NB4 (cell line): ENCODE results near the genes COG8 and TMED6.

GRCh38 chr16:67663179-67664122 is 2.7 kb downstream of the PARD6A start:
- RRBS, result 98% methylated on average over 4 of the region's 28 CpGs

GRCh38 chr16:67697738-67698159 is 21.4 kb downstream of the GFOD2 start:
- RRBS, result no CpG with 5 or more reads among the region's 3 CpGs

GRCh38 chr16:67844264-67844900 is 2.3 kb downstream of the THAP11 start:
- RRBS, result no CpG with 5 or more reads among the region's 4 CpGs

GRCh38 chr16:67877796-67878338 is 5.0 kb downstream of the EDC4 start:
- RRBS, result no CpG with 5 or more reads among the region's 8 CpGs

DNA sequence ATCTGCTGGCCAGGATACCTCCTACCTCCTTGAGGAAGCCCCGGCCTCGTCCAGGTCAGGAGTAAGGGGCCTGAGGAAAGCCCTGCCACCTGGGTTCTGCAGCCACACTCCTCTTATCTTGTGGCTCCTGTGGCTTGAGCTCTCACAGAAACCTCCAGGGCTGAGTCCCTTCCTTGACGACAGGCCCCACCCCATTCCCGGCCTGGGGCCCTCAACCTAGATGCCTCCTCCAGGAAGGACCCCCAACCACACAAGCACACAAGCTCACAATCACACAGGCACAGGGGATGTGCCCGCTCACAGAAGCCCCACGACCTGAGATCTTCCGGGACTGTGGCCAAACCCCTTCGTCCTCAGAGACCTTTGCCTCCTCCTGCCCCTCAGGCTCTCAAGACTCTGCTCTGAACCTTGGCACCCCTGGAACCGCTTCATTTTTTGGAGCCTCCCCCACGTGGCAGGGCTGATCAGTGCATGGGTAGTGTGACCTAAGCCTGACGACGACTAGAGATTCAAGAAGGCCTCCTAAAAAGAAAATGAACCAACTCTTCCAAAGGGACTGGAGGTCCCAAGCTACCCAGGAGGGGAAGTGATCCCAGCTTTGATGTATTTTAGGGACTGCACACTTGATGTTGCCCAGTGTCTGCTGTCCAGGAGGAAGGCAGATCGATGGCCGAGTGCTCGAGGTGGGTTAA is 5.0 kb downstream of the DPEP2 start:
- RRBS, result 100% methylated on average over 1 of the region's 15 CpGs

DNA sequence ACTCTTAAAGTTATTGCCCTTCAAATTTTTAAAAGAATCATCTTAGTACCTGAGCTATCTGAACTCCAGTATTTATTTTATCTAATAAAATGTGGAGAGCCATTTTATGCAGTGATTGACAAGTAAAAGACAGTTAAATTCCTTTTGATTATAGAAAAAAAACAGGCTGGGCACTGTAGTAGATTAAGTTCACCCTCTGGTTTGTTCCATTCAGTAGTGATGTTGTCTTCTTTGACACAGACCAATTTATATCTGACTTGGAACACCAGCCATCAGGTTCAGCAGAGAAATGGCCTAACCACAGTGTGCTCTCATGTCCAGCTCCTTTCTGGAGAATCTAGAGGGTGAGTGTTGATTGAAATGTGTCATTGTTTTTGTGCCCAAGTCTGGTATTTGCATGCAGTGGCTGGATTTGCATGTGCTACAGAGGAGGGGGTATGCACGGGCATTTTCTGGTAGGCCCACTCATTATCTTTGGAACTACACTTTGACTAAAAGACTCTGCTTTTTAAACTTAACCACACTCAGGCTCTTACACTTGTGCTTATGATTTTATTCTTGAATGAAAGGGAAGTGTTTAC is 21.7 kb downstream of the ESRP2 start:
- RRBS, result no CpG with 5 or more reads among the region's 1 CpG

- RRBS, result 99% methylated on average over 5 of the region's 15 CpGs
Measured at GRCh38 chr16:68236249-68236422, 209 bp upstream of the ESRP2 start.

DNA sequence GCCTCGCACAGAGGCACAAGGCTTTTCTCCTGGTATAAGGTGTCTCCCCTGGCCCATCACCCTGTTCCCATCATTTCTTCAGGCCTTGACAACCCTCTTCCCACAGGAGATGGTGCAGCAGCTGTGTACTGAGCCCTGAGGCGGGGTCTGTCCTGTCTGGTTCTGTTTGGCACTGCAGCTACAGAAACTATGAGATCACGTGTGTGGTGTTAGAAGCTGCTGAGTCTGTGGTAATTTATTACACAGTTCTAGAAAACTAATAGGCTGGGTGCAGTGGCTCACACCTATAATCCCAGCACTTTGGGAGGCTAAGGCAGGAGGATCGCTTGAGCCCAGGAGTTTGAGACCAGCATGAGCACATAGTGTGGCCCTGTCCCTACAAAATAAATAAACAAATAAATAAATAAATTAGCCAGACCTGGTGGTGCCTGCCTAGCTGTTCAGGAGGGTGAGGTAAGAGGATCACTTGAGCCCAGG is 7.3 kb downstream of the PLA2G15 start:
- RRBS, result no CpG with 5 or more reads among the region's 4 CpGs

GRCh38 chr16:68356380-68356887 is 45.6 kb downstream of the PRMT7 start:
- RRBS, result 4% methylated on average over 14 of the region's 20 CpGs

DNA sequence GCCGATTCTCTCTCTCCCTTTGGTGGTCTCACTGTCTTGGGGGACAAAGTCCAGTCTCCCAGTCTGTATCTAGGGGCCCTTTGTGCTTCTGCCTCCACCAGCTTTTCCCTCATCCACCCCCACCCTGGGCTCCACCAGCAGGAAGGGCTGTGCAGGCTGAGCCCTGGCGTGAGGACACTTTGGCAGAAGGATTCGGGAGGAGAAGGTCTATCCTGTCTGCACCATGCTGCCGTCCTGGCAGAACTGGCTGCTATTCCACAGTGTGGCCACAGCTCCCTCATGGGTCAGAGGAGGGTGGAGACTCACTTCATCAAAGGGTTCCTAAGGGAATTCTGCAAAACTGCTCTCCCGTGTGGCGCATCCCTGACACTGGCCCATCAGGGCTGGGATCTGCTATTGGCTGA is 64.4 kb downstream of the PRMT7 start:
- RRBS, result no CpG with 5 or more reads among the region's 6 CpGs

- RRBS, result no CpG with 5 or more reads among the region's 7 CpGs
Measured at GRCh38 chr16:68646499-68646916, 1.4 kb downstream of the CDH3 start.

- RRBS, result no CpG with 5 or more reads among the region's 8 CpGs
Measured at GRCh38 chr16:69089034-69089474, 16.4 kb upstream of the HAS3 start.

- RRBS, result 6% methylated on average over 19 of the region's 39 CpGs
Measured at GRCh38 chr16:69106467-69106929, 1.0 kb downstream of the HAS3 start.

DNA sequence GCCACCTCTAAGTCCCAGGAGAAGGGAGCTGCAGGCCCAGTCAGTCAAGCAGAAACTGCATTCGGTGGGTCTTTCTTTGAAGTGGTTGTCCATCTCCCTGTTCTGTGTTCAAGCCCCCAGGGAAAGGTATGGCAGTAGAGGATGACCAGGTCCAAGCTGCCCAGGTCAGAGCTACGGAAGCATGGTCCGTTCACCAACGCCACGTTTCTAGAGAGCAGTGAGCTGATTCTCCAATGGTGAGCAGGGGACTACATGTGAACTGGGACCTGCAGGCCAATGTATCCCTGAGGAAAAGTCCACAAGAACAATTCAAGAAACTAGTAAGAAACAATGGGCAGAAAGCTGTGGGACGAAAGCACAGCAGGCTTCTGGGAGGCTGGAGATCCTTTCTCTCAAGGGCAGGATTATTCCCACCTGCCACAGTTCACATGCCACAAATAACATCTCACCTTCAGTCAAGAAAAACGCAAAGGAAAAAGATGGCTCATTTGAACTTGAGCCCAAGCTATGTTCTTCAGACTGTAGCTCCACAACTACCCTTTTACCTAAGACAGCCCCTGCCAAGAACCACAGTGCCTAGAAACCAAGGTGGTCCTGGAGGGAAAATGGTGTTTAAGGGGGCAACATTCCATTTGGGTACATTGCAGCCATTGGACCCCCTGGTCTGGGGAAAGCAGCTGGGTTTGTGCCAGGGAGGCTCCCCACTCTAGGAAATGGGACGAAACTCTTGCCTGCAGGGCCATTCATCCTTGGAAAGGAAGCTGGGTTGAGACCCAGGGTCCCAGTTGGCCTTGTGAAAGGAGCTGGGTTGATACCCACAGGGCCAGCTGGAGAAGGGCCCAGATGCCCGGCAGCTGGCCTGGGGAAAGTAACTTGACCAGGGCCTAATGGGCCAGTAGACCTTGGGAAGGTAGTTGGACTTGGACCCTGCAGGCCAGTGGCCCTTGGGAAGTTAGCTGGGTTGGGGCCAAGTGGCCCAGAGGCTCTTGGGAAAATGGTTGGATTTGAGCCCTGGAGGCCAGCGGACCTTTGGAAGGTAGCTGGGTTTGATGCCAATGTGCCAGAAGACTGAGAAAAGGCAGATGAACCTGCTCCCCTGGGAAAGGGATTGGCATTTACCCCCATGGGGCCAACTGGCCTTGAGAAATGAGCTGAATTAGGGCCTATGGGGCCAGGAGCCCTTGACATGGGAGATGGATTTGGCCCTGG is 13.2 kb downstream of the HAS3 start:
- RRBS, result no CpG with 5 or more reads among the region's 10 CpGs

- RRBS, result no CpG with 5 or more reads among the region's 34 CpGs
Measured at GRCh38 chr16:69315488-69316398, 4.6 kb downstream of the VPS4A start.

DNA sequence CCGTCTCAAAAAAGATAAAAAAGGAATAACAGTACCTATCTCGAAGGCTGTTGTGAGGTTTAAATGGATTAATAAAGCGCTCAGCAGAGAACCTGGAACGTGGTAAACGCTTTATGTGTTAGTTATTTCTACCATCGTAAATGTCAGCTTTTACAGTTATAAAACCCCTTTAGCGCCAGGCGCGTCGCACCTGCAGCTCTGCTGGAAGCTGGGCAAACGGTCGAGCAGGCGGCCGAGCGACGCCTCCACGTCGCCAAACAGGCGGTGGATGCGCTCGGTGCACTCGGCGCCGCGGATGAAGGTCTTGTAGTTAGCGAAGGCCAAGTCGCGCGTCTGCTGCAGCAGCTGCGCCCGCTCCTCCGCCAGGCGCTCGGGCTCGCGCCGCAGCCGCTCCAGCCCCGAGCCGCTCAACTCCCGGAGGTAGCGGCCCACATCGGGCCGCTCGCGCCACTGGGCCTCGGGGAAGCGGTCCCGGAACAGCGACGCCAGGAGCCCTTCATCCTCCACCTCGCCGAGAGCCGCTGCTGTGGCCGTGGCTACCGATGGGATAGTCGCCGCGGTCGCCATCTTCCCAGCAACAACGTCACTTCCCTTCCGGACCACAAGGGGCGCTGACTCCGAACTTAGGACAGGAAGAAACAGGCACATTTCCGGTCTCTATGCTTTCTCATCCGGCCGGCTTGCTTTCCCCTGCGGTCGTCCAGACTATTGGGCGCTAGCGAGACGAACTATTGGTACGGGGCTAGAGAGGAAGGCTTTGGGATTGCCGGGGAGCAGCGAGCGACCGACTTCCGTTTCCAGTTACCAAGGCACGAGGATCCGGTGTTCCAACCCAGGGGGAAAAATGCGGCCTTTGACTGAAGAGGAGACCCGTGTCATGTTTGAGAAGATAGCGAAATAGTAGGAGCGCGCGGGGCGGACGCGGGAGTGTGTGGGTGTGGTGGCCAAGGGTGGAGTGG is at the start of gene COG8:
Gene COG8, minus strand, starts transcription at position 579 of the 959 bp plus-strand sequence.
- RRBS, result 2% methylated on average over 26 of the region's 89 CpGs

- RRBS, result no CpG with 5 or more reads among the region's 12 CpGs
Measured at GRCh38 chr16:69351415-69351984, at the start of gene TMED6. TSS of gene TMED6 (minus strand) at chr16:69351786.

DNA sequence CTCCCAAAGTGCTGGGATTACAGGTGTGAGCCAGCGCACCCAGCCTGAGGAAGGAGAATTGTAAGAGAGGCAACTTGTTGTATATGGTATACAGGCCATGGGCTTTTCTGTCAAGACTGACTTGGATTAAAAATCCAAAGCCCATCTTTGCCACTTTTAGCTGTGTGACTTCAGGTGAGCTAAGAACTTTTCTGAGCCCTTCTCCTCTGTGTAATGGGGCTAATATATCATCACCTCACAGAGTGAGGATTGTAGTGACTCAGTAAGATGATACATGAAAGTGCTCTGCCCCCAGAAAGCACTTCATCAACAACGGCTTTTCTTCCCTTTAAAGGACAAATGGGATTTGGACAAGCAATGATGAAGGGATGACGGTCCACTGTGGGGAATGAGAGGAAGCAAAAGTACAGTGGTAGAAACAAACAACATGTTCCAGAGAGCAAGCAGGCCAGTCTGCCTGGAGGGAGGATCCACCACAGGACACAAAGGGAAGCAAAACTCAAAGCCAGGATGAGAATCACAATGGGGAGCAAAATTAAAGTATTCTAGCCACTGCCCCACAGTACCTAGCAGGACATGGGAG is 14.3 kb upstream of the TMED6 start:
- RRBS, result no CpG with 5 or more reads among the region's 3 CpGs

GRCh38 chr16:69626244-69626561 is 60.4 kb downstream of the NFAT5 start:
- RRBS, result no CpG with 5 or more reads among the region's 2 CpGs

DNA sequence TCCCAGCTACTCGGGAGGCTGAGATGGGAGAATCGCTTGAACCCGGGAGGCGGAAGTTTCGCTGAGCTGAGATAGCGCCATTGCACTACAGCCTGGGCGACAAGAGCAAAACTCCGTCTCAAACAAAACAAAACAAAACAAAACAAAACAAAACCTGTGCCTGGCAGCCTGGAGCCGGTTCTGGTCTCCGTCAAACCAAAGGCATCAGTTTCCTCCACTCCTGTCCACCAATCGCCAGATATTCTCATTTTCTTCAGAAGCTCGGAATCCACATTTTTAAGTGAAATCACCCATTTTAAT is 655 bp downstream of the NQO1 start:
- RRBS, result no CpG with 5 or more reads among the region's 12 CpGs